H7 (cell line): Measurements from ENCODE around the gene HFE.

- RAMPAGE, long total RNA = no peak
Measured at GRCh38 chr6:24761341-24761863, 13.3 kb upstream of the GMNN start.

- RAMPAGE, long total RNA = no peak
Measured at GRCh38 chr6:24765332-24765928, 9.3 kb upstream of the GMNN start.

DNA sequence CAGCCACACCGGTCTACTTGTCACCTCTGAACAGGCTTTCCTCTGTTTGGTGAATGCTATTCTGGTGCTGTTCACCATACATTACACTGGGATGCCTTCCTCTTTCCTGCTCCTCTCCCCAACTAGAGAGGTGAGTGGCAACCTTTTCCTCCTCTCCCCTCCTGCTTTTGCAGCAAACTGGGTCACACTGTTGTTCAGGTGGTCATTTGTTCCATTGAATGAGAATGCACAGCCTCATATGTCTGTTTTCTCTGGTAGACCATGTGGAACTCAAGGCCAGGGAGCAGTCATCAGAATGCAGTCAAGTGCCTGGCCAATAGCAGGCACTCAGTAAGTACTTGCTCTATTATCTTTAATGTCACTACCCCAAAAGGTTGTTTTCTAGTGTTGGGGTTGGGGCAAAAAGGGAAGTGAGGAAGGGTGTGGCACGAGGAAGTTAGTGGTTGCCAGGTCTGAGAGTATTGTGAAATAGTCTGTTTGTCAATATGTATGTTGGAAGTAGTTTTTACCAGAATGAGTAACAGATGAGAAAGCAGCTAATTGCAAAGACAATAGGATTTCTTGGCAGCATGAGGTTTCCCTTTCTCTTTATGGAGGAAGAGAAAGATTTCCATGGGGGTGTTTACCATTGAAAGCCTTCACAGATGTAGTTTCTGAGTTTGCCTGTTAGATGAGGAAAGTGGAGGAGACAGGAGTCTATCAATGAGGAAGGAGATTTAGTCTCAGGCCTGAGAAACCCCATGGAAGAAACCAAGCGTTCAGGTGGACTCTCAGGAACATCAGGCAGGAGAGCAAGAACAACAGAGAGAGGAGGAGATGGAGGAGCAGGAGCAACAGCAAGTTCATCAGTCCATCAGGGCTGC, 59.5 kb upstream of the ARMH2 start:
- RAMPAGE, long total RNA = no peak

- RAMPAGE, long total RNA = no peak
Measured at GRCh38 chr6:24877154-24877491, 58.6 kb downstream of the RIPOR2 start.

DNA sequence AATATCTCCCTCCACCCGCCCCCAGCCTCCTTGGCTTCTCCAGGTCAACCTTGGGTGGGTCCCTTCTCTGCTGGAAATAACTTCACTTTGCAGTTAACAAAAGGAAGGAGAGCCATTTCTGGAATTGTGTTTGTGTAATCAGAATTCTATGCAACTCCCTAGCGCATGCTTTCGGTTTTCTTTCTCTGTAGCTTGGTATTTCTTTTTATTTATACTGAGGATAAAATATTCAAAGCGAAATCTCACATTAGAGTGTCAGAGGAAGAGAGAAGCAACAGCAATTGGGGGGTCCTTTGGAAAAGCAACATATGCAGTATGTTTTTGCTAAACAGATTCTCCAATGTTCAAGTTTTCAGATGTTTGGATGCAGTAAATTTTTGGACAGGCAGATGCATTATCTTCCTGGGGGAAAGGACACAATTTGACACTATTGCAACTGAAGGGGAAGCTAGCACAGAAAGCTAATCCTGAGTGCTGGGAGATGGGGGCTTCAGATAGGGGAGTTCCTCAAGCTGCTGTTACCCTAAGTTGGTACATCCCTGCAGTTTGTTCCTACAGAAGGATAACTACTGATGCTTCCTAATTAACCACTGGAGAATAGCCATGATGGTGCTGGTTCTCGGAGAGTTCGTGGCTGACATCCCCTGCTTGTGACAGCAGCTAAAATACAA, 26.9 kb downstream of the RIPOR2 start:
- RAMPAGE, long total RNA = no peak

DNA sequence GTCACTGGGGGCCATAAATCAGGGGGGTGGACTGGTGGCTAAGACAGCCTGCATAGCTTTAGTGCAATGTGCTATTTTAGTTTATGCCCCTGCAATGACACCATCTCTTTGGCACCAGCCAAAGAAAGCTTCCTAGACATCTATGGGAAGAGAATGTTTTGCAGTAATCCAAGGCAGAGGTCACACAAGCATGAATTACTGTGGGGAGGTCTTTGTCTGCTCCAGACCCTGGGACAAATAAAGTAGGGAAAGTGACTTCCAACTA, 5.4 kb downstream of the RIPOR2 start:
- RAMPAGE, long total RNA = no peak

- RAMPAGE, long total RNA = no peak
Measured at GRCh38 chr6:25040929-25041504, 105.3 kb upstream of the RIPOR2 start.

DNA sequence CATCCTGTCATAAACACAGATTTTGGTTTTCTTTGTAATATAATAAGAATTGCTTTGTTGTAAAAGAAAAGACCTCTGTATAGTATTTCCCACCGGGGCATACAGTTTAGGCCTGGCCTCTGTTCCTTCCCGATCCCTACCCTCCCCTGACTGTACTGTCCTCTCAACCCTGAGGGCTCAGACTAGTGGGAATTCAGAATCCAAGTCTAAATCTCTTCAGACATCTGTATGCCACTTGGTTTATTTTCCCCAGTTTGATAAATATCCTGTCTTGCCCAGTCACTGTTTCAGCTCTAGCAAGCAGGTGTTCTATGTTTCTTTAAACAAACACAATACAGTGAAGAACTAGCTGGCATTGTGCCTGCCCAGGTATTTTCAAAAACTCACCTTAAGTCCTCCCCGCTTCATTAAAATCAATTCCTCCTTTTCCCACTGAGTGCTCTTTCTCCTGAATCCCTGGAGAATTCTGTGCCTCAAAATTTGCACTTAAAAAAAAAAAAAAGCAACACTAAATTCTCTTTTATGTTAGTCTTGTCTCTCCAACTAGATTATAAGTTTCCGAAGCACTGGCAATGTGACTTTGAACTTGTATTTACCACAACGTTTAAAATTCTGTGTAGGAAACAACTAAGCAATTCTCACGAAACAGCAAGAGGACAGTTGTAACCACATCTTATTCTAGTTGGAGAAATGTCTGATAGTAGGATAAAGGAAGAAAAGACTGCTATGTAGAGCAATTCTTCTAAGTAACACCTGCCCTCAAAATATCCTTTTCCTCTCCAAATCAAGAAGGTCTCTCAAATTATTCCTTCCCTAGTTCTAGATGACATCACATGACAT, 112.0 kb upstream of the CARMIL1 start:
- RAMPAGE, long total RNA = no peak

DNA sequence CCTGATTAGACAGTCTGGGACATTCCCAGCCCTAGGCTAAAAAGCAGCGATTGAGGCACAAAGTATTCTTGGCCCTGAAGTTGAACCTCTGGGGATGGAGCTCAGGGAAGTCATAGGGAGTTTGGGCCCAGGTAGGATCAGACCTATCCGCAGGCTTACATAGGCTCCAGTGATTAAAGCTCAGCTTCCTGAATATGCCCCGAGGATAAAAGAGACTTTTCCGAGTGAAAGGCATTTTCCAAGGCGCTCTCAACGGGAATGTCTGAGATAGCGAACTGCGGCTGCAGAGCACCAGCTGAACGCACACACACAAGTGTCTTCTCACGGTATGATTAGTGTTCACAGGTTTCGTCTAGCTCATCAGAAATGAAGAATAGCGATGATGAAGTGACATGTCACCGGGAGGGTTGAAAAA, 717 bp upstream of the CARMIL1 start:
- RAMPAGE, long total RNA = no peak

- RAMPAGE, long total RNA = no peak
Measured at GRCh38 chr6:25287565-25288177, 8.5 kb downstream of the CARMIL1 start.

DNA sequence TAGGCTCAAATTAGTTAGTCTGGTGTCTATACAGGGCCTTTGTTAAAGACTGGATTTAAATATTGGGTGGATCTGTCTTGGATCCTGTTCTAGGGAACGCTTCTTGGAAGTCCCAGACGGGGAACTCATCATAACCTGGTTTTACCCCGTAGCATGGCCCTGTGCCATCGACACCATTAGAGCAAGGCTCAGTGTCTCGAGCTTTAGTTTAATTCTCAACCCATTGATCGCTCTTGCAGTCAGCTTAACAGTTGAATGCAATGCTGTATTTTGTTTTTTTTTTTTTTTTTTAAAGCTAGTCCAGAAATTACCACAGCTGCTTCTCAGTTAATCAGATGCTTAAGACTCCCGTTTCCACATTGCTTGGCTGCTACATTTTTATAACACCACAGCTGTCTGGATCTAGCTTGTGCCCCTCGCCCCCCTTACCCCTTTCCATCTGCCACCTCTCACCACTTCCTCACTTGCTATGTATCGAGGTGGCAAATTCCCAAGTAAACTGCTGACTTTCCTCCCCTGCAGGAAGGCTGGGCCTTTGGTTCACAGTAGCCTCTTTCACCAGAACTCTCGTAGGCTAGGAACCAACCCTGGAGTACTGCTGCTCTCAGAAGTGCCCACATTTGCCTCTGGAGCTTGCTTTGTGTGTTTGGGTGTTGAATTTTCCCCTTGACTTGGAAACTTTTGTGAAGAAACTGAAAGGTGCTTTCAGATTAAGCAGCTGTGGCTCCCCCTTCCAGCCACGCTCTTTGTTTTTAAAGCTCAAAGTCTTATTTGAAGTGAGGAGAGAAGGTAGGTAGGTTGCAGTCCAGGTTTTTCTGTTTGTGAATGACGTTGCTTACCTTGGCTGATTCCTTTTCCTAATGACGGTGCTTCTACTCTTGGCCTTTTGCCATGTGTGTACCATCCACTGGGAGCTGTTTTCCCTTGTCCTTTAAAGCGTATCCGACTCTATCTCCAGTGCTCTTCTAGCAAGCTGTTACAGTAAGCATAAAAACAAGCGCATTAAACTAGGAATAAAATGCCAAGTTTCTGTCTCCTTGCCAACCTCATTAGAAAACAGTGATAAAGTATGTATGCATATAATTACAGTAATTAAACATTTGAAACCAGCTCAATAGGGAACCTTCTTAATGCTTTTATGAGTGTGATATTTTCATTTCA, 90.3 kb downstream of the CARMIL1 start:
- RAMPAGE, long total RNA = no peak

DNA sequence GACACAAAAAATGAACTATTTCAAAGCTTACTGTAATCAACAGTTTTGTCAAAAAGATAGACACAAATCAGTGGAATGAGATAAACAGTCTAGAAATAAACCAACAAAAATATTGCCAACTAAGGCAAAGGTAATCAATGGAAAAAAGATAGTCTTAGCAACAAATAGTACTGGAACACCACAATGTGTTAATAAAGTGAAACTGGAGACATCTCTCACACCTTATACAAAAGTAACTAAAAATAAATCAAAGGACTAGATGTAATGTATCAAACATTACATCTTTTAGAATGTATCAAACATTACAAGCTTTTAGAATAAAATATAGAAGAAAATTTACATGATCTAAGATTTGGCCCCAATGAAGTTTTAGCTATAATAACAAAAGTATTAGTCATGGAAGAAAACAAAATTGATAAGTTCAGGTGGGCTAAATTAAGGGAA, 26.3 kb upstream of the SLC17A3 start:
- RAMPAGE, long total RNA = no peak

DNA sequence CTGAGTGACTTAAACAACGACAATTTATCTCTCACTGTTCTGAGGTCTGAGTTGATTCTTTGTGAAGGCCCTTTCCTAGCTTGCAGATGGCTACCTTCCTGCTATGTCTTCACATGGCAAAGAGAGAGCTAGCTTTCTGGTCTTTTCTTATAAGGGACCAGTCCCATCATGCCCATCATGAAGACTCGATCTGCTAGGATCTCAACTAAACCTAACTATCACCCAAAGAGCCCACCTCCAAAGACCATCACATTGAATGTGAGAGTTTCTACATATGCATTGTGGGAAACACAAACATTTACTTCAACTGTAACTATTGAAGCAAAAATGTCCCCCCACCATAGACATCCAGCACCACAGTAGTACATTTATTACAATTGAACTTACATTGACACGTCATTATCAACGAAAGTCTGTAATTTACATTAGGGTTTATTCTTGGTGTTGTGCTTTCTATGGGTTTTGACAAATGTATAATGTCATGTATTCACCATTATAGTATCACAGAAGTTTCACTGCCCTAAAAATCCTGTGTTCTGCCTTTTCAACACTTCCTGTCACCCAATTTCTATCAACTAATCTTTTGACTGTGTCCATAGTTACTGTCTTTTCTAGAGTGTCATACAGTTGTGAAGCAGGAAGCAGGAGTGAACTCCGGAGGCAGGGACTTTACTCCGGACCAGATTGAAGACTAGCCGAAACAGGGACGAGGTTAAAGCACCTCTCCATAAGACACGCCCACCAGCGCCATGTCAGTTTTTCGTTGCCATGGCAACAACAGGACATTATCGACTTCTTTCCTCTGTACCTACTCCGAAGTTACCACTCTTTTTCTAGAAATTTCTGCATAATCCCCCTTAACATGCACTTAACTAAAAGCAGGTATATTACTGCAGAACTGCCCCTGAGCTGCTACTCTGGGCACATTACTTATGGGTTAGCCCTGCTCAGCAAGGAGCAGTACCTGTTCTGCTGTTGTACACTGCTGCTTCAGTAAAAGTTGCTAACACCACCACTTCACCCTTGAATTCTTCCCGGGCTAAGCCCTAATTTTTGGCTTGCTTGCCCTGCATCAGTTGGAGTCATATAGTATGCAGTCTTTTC, 25.0 kb downstream of the TRIM38 start:
- RAMPAGE, long total RNA = no peak

GRCh38 chr6:26015981-26017213, 1.2 kb downstream of the H1-1 start:
- RAMPAGE, long total RNA = no peak

GRCh38 chr6:26087015-26088301, at the start of gene HFE:
HFE (plus strand) TSS chr6:26087429.
- RAMPAGE, long total RNA = no peak

- RAMPAGE, long total RNA = no peak
Measured at GRCh38 chr6:26120762-26121993, 2.5 kb downstream of the H2BC4 start.

DNA sequence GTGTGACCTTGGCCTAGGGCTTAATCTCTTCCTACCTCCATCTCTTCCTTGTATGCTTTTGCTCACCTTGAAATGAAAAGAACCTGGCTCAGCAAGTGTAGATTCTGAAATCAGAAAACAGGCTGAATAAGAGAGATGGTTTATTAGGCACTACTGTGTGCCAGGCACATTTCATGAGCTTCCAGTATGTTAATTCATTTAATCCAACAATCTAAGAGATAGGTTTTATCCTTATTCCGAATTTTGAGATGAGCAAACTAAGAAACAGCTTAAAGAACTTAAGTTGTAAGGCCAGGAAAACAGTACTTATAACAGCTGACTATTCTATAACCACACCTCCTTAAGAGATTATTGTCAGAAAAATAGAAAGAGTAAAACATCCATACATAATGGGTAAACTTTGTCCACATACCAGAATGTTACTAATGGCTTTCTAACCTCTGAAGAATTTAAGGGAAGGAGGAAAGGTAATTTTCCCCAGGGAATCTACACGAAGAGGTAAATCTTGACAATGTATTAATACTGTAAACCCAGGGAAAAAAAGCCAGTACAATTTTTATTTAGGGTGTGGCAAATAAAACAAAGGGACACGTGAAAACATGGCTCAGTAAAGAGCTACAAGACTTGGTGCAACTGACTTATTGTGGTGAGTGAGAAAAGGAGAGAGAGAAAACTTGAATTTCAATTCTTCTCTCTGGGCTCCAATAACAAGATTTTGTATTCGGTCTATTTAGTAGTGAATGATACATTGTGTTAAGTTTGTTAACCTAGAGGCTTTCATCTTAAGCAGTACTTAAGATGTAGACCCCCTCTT, 2.9 kb downstream of the H2AC6 start:
- RAMPAGE, long total RNA = no peak

GRCh38 chr6:26156934-26157815, 747 bp upstream of the H2BC5 start:
- RAMPAGE, long total RNA = no peak

DNA sequence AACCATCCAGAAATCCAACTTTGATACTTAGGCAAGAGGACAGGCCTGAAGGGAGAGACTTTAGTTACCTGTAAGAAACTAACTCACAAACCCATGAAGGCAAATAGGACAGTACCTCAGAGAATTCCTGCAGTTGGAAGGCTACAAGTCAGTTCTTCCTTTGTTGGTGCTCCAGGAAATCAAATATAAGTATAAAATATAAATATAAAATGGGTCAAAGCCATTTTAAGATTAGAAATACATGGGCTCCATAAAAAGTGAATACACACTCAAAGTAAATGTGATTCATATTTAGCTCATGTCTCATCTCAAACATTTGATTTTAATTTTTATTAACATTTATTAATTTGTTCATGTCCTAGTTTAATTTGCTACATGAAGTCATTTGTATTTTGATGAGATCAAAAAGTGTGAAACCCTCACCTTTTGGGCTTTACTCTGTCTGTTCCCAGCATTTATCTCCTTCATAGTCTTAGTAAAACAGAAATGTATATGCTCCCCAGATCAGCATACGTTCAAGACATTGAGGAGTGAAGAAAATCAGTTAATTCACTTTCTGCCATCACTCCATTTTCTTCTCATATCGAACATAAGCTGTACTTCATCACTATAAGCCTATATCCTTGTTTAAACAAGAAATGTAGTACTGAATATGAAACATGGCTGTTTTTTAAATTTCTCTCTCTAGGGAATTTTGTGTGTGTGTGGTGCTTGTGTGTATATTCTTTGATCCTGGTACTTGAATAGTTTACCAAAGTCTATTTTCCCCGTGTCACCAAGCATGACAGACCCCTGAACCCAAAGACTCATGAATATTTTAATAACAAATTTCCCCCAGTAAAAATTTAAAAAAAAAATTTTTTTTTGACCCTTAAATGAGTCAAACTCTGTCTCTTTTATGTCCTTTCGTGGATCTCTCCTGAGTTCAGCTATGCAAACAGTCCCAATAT, 2.9 kb downstream of the H3C4 start:
- RAMPAGE, long total RNA = no peak

DNA sequence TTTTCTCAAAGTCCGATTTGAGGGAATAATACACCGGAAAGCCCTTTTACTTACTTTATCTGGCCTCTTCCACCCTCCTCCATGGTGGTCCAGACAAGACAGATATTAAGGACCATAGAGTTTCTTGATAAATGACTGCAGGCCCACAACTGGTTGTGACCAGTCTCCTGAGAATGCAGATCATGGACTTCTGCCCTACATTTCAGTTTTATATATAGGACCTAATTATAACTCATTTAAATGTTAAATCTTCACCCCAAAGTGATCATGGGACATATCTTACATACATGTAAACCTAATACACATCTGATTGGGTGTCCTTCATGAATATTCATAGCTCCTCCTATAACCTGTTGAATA, 3.5 kb downstream of the H2AC8 start:
- RAMPAGE, long total RNA = no peak